Measurements from ENCODE around the gene MNX1.

DNA sequence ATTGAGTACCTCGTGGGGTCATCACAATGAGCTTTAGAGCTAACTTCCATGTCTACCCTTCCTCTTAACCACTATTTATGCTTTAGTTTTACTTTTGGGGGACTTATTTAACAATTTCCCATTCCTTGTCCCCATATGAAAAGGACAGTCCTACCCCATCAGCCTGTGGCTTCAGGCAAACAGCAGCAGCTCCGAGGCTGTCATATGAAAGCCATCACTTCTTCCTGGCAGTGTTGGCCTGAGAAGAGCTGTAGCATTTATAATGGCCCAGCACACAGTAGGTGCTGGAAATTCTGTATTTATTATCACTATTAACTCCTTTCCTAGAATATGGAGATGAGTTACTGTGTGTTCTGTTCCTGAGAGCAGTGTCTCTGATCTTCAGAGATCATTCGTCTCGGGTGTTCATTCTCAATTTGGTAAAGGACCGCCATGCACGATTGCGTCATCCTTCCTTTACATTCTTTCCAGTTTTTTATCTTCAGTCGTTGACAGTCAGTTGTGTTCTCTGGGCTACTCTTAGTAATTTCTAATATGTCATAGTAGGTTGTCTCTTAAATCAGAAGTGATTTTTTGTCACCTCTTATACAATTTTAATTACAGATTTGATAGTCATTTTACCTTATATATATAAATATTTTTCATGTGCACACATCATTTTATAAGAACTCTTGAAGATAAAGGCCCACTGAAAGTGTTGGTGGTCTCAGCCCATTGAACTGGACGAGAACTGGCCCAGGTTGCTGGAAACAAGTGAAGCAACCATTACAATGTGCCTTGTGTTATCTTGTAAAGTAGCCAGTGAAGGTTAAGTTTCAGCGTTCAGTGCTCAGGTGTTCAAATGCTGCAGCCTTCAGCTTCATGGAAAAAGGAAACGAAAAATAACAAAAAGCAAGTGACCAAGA is 18.7 kb downstream of the RNF32 start:
- PRO-cap, 7 experiments = no peak in any of the 7 experiments
- RAMPAGE, long total RNA, 2 experiments = no peak in any of the 2 experiments

GRCh38 chr7:156682548-156683516 is 42.3 kb downstream of the RNF32 start:
- PRO-cap, 7 experiments = no peak in any of the 7 experiments
- RAMPAGE, long total RNA, 2 experiments = no peak in any of the 2 experiments

DNA sequence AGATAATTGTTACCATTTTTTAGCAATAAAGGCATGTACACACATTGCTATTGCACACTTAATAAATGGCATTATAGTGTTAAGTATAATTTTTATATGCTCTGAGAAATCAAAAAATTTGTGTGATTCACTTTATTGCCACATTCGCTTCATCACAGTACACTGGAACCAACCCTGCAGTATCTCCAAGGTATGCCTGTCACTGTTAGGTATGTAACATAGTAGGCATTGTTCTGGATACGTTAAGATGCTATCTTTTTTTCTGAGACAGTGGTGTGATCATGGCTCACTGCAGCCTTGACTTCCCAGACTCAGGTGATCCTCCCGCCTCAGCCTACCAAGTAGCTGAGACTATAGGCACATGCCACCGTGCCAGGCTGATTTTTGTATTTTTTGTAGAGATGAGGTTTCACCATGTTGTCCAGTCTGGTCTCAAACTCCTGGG is 91.6 kb downstream of the LMBR1 start:
- PRO-cap, 7 experiments = no peak in any of the 7 experiments
- RAMPAGE, long total RNA, 2 experiments = no peak in any of the 2 experiments

DNA sequence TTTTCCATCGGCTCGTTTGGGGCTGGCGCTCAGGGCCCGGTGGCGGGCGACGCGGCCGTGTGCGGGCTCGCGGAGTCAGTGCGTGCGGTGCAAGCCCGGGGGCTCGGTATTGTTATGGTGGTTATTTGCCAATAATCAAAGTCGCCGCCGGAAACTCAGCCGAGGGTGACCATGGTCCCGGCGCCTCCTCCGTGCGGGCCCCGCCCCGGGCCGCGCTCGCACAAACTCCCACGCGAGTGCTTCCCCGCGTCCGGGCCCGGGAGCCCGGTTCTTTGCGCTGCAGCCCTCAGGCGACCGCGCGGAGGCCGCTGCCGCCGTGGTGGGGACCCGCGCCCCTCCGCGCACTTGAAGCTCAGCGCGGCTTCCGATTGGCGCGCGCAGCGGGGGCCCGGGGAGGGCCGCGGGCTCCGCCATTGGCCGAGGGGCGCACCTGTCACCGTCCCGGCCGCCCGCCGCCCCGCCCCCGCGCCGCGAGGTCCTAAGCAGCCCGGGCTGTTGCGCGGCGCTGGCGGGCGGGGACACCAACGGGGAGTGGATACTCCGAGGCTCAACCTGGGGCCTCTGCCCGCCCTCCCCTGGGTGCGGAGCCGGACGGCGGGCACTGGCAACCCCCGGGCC is at the start of gene MNX1:
MNX1 (minus strand) TSS at position 321 of the 618 bp plus-strand sequence.
- PRO-cap, 7 experiments = no peak in any of the 7 experiments
- RAMPAGE, long total RNA, 2 experiments = no peak in any of the 2 experiments

DNA sequence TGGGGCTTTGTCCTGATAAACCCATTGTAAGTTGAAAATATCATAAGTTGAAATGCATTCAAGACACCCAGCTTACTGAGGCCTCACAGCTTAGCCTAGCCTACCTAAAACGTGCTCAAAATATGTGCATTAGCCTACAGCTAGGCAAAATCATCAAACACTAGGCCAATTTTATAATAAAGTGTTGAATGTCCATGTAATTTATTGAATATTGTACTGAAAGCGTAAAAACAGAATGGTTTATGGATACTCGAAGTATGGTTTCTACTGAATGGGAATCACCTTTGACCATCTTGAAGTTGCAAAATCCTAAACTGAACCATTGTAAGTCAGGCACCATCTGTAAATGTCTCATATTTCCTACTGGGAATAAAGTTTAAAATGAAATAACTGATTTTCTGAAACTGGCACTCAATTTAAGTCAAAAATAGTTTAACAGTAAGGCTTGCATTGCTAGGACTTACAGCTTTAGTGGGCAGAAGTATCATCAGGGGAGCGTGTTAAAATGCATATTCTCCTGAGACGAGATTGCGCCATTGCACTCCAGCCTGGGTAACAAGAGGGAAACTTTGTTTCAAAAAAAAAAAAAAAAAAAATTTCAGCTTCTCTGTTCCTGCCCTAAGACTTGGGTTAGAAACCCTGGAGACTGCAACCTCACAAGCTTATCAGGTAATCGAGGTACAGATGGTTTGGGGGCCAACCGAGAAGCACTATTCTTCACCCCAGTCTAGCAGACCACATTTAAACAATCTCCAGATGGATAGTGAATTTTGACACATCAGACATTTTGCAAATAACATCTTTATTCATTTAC is 65.3 kb downstream of the UBE3C start:
- PRO-cap, 7 experiments = no peak in any of the 7 experiments
- RAMPAGE, long total RNA, 2 experiments = no peak in any of the 2 experiments

- PRO-cap, 7 experiments = no peak in any of the 7 experiments
- RAMPAGE, long total RNA, 2 experiments = no peak in any of the 2 experiments
Measured at GRCh38 chr7:157220487-157220861, 81.7 kb downstream of the UBE3C start.

DNA sequence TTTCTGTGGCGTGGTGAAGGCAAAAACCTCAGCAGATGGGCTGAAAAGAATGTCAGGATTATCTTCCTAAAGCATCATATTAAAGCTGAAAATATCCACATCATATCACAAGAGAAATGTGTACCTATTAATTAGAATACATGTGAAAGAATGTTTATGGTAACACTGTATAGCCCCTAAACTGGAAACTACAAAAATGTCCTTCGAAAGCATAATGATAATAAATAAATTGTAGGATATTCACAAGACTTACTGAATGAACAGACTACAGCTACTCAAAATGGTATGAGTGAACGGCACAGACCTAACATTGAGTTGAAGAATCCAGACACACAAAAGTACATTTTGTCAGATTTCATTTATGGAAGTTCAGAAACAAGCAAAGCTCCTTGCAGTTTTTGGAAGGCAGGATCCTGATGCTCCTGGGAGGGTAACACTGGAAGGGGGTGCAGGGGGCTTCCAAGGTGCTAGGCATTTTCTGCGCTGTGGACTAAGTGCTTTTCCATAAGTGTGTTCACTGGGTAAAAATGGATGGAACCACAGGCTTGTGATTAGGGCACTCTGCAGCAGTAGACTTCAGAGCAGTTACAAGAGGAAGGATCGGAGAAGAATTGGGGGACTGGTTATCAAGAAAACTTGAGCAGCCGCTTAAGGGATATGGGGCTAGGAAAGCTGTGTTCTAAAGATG is 97.7 kb upstream of the DNAJB6 start:
- PRO-cap, 7 experiments = no peak in any of the 7 experiments
- RAMPAGE, long total RNA, 2 experiments = no peak in any of the 2 experiments

DNA sequence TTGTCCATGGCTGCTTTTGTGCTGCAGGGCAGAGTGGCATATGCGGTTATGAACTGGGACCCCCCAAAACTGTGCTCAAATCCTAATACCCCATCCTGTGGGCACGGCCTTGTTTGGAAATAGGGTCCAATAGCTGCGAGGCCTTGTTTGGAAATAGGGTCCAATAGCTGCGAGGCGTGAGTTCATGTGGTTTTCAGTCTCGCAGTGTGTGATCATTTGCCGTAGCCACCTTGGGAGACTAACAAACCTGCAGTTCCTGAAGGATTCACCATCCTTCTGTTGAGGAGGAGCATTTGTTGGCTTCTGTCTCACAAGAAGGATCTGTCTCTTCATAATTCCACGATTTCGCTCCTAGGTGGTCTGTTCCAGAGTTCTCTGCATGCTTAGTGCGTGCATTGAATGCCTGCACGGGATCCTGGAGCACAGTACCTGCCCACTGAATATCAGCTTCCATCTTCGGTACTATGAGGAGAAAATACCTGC is 89.0 kb upstream of the DNAJB6 start:
- PRO-cap, 7 experiments = no peak in any of the 7 experiments
- RAMPAGE, long total RNA, 2 experiments = no peak in any of the 2 experiments

- PRO-cap, 7 experiments = peak in 2 of 7 experiments; most common plus-strand start chr7:157272257 (in 2); most common minus-strand start chr7:157272102 (in 1)
- RAMPAGE, long total RNA, 2 experiments = no peak in any of the 2 experiments
Measured at GRCh38 chr7:157271568-157272611, 64.9 kb upstream of the DNAJB6 start.

DNA sequence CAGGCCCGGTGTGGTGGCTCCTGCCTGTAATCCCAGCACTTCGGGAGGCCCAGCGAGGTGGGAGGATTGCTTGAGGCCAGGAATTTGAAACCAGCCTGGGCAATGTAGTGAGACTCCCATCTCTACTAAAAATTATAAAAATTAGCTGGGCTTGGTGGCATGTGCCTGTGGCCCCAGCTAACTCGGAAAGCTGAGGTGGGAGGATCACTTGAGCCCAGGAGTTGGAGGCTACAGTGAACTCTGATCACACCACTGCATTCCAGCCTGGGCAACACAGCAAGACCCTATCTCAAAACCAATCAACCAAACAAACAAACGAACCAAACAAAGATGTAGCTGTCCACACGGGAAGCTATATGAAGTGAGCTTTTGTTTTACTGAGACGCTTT is 51.0 kb upstream of the DNAJB6 start:
- PRO-cap, 7 experiments = no peak in any of the 7 experiments
- RAMPAGE, long total RNA, 2 experiments = no peak in any of the 2 experiments

DNA sequence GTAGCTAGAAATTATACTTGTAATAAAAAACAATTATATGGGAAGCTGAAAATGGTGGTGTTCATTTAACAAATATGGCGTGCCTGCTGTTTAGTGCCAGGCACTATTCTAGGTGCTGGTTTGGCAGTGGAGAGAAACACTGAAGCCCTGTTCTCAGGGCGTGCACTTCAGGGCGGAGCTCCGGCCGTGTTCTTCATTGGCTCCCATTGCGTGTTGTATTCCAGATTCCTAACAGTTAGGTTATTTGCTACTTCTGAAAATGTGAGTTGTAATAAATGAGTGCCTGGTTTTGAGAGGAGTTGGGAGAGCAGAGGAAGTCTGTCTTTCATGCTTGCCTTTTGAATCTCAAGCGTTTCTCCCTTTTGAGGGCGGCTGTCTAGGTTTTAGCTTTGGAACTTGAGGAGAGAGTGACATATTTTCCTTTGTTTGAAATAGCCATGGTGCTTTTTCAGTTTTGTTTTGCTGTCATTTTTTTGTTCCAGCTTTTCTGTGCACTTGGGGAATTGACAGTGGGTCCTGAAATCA is 38.7 kb downstream of the DNAJB6 start:
- PRO-cap, 7 experiments = no peak in any of the 7 experiments
- RAMPAGE, long total RNA, 2 experiments = no peak in any of the 2 experiments

DNA sequence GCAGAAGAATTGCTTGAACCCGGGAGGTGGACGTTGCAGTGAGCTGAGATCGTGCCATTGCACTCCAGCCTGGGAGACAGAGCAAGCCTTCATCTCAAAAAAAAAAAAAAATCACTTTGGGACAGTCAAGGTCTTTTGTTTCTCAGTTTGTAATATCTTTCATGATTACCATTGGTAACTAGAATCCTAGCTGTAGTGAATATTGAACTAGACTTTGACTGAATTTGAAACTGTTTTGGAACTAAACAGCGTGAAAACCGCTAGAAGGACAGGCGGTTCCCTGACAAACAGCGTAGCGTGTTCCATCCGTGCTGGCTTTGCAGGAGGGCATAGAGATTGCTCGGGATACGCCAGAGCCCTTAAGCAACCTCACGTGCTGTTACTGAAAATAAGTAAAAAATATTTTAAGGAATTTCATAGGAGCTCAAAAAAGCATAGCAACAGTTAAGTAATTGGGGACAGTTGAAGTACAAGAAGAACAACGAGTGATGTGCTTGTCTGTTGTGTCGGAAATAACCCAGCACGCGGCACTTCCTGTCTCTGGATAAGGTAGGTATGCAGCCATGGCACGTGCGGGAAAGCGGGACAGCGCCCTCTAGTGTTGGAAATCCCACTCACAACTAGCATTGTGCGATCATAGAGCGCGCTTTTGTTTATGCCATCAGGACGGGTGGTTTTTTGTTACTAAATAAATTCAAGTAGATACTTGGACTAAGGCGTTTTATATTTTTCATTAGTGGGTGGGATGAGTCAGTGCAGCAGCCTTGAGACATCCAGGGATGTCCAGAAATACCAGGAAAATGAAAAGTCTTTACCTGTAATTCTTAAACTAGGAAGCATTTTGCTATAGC is 50.2 kb downstream of the DNAJB6 start:
- PRO-cap, 7 experiments = peak in 1 of 7 experiments; most common plus-strand start position 613 of the sequence (in 1); most common minus-strand start position 514 of the sequence (in 1)
- RAMPAGE, long total RNA, 2 experiments = no peak in any of the 2 experiments

DNA sequence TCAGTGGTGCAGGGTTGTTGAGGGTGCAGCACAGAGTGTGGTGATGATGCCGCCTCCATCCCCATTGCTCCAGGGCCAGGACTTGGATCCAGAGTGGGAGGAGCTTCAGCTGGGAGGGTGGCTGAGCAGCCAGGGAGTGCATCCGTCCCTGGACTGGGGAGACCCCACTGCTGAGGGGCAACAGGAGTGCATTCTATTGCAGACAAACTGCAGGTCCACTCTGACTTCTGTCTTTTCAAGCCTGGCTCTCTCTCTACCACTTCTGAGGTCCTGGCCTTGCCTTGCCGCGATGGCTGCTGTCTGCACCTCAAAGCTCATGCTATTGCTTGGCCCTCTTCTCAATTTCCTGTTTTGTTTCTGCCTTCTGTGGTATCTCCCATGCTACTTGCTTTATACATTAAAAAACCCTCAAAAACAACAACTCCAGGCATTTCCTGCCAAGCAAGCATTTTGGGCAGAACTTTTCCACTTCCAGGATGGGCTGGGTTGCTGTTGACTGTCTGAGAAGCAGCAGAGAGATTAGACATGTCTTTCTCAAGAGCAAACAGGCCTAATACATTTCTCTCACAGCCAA is 134.8 kb downstream of the DNAJB6 start:
- PRO-cap, 7 experiments = no peak in any of the 7 experiments
- RAMPAGE, long total RNA, 2 experiments = no peak in any of the 2 experiments

DNA sequence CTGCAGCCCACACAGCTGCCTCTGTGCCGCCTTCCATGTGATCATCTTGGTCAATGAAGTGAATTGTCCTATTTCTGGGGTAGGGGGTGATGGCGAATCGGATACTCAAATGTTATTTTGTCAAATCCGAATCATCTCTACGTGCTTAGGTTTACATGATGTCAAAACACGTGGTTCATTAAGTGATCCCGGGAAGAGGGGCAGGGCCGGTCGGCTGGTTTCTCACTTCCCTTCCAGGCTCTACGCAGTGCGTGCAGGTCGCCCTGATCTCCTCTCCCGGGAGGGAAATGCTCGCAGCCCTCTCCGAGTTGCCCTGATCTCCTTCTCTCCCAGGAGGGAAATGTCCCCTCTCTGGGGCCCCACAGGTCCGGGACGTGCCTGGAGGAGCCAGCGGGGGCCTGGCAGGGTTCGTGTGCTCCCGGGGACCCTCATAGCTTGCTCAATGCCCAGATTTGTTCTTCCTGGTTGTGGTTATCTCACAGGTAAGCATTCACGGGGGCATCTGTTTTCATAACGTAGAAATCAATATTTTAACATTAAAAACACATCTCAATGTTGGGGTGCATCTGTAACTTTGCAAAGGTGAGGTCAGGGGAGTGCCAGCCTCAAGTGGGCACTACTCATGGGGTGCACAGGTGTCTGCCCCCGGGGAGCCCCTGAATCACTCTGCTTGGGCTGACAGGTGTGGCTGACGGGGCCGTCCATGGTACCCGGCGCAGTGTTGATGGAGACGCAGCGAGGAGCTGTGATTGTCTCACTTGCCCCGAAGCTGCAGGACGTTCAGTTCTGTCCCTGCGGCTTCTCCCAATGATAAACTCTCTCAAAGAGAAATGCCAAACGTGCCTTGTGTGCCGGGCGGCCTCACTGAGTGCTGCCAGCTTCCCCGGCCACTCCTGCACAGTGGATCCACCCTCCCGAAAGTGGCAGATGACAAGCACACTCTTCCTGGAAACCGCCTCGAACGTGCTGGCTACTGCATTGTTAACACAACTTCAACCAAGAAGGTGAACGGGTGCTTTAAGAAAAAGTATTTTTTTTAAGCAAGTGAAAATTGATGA is 203.0 kb downstream of the DNAJB6 start:
- PRO-cap, 7 experiments = no peak in any of the 7 experiments
- RAMPAGE, long total RNA, 2 experiments = start-site peak on the minus strand in 1 of 2 experiments, centred at position 676 of the sequence, 26 reads per replicate

DNA sequence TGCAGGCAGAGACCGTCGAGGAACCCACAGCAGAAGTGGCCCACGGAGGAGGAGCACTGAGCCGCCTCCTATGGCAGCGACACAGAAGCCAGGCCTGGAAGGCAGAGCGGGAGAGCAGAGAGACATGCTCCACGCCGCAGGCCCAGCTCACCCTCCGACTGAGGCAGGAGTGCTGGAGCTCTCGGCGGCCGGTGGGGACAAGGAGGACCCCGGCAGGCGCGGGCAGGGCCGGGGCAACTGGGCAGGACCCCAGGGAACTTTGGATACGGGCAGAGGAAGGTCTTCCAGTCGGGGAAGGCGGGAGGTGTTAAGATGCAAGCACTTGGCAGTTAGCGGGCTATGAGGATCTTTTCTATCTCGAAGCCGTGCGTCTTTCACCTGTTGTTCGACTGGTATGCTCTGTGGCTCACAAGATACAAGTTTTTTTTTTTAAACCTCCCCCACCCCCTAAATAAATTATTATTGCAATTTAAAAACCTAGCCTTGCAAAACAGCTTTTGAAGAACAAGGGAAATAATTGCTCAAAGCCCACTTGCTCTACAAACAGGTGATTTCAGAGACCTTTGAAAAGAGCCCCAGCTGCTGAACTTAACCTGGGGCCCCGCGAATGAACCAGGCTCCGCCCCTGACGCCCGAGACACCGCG is 420.6 kb downstream of the DNAJB6 start:
- PRO-cap, 7 experiments = peak in 4 of 7 experiments; most common minus-strand start position 192 of the sequence (in 4)
- RAMPAGE, long total RNA, 2 experiments = no peak in any of the 2 experiments

- PRO-cap, 7 experiments = no peak in any of the 7 experiments
- RAMPAGE, long total RNA, 2 experiments = no peak in any of the 2 experiments
Measured at GRCh38 chr7:157839266-157840646, 503.0 kb downstream of the DNAJB6 start.

- PRO-cap, 7 experiments = no peak in any of the 7 experiments
- RAMPAGE, long total RNA, 2 experiments = no peak in any of the 2 experiments
Measured at GRCh38 chr7:158348533-158348732, 239.2 kb downstream of the PTPRN2 start.

DNA sequence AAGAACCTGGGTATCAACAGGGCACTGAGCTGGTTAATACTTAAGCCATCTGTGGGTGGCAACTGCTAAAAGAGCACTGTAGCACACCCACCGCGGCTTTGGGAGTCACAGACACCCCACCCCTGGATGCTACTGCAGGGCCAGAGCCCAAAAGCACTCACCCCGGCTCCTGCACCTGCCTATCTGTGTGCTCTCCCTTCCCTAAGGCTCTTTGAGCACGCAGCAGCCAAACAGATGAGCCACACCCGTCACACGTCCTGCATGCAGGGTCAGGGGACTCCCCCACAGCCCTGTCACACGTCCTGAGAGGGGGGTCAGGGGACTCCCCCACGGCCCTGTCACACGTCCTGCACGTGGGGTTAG is 211.7 kb downstream of the PTPRN2 start:
- PRO-cap, 7 experiments = no peak in any of the 7 experiments
- RAMPAGE, long total RNA, 2 experiments = no peak in any of the 2 experiments

DNA sequence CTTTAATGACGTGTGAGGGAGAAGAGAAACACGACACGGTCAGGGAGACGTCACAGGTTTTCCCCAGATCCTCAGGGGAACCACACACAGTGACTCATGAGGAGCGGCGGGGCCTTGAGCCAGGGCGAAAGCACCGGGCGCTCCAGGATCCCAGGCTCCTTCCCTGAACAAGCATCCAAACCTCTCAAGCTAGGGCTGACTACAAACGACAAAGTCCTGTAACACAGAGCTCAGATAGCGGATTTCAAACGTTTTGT is 155.5 kb downstream of the PTPRN2 start:
- PRO-cap, 7 experiments = peak in 6 of 7 experiments; most common plus-strand start position 97 of the sequence (in 6)
- RAMPAGE, long total RNA, 2 experiments = no peak in any of the 2 experiments

DNA sequence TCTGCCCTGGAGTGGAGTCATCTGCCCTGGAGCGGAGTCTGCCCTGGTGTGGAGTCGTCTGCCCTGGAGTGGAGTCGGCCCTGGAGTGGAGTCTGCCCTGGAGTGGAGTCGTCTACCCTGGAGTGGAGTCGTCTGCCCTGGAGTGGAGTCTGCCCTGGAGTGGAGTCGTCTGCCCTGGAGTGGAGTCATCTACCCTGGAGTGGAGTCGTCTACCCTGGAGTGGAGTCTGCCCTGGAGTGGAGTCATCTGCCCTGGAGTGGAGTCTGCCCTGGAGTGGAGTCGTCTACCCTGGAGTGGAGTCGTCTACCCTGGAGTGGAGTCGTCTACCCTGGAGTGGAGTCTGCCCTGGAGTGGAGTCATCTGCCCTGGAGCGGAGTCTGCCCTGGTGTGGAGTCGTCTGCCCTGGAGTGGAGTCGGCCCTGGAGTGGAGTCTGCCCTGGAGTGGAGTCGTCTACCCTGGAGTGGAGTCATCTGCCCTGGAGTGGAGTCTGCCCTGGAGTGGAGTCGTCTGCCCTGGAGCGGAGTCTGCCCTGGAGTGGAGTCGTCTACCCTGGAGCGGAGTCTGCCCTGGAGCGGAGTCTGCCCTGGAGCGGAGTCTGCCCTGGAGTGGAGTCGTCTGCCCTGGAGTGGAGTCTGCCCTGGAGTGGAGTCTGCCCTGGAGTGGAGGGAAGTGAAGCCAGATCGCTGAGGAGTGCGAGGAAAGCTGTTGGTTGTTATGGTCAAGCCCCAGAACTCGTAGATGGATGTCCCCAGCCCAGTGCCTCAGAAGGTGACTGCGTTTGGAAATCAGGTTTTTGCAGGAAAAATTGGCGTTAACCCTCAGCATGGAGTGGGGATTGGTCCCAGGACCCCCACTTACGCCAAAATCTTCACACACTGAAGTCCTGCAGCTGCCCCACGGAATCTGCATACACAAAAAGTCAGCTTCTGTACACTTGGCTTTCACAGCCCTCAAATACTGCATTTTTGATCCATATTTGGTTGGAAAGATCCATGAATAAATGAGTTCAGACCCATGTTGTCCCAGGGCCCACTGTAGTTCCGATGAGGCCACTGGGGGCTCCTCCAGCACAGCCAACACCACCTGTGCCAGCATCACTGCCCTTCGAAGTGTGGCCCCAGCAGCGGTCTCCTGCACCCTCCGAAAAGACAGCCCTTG is 63.4 kb downstream of the PTPRN2 start:
- PRO-cap, 7 experiments = no peak in any of the 7 experiments
- RAMPAGE, long total RNA, 2 experiments = no peak in any of the 2 experiments

Measured in ovary (tissue), 7 donors.